ENCODE data around the genes ERCC5 and ABHD13.

DNA sequence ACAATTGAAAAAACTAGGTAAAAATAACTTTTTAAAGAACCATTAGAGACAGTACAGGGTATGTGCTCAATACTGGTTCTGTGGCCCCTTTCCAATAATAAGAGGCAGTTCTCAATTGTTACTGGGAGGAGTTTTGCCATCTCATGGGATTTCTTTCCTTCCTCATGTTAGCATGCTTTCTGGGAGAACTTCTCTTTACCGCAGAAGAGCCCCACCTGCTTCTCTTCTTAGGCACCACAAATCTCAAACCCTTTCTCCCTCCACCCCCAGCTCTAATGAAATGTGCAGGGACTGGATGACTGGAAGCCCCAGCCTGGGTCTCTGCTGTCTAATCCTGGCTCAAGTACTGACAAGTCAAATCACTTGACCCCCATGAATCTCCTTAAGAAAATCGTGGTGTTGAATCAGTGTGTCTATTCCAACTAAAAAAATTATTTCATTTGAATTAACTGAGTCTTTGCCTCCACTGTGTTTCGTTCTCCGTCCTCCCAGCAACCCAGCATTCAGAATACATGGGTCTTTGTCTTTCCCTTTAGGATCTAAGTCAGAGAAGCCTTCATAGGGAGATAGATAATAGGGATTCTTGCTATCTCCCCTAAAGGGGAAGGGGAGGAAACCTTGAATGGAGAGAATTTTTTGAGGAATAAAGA is 14.5 kb downstream of the METTL21C start:
- RRBS: no CpG with 5 or more reads among the region's 4 CpGs

GRCh38 chr13:102770227-102771063 is 3.1 kb downstream of the TEX30 start:
- RRBS: no CpG with 5 or more reads among the region's 3 CpGs

- RRBS: 1% methylated on average over 13 of the region's 74 CpGs
Measured at GRCh38 chr13:102845536-102846646, at the start of gene ERCC5. Gene ERCC5, plus strand, starts transcription at chr13:102846032.

- RRBS: no CpG with 5 or more reads among the region's 9 CpGs
Measured at GRCh38 chr13:103523741-103524258, 457.6 kb upstream of the SLC10A2 start.

DNA sequence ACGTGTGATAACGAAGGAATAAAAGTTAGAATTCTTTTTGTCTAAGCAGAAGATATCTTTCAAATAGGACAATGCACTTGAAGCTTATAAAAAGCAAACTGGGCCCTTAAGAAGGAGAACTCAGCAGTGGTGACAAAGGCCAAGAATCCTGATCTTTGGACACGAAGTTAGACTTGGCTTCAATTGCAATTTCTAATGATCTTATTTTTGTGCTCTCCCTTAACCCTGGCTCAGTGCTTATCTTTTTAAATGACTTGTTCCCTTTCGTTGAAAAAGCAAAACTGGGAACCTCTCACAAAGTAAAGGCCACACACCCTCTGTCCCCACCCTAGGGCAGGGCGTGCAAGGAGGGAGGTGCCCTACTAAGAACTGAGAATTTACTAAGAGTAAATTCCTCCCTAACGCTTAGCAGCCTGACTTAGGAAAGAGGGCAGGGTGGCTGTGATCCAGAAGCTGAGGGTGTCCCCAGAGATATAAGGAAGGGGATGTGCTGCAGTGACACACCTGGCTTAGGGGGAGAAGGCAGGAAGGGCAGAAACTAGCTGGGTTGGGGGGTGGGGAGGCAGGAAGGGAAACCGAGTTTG is 435.3 kb downstream of the EFNB2 start:
- RRBS: no CpG with 5 or more reads among the region's 7 CpGs

DNA sequence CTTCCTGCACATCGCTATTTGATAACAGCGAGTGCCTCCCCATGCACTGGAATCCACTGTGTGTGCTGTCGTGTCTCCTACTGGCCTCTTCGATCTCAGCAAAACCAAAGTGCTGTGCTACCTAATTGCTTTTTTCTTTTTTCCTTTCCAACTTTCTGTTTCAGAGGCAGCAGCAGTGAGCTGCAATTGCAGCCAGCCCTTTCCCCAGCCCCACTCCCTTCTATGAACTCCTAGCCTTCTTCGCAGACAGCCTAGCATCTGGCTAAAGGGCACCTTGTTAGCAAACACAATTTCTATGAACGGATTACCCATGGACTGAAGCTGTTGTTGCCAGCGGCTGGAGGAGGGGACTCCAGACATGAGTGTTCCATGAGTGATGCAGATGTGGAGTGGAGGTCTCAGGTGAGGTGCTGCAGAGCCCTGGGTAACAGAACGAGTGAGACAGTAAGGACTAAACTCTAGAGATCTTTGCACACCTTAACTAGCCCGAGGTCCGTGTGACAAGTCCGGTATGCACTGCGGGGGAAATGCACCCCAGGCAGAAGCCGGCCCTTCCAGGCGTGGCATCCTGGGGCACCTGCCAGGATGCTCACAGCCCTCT is 43.3 kb downstream of the EFNB2 start:
- RRBS: no CpG with 5 or more reads among the region's 14 CpGs

GRCh38 chr13:106514723-106515731 is 20.4 kb downstream of the EFNB2 start:
- RRBS: no CpG with 5 or more reads among the region's 17 CpGs

- RRBS: no CpG with 5 or more reads among the region's 4 CpGs
Measured at GRCh38 chr13:106569461-106570231, 1.7 kb upstream of the ARGLU1 start.

- RRBS: no CpG with 5 or more reads among the region's 15 CpGs
Measured at GRCh38 chr13:106796301-106796990, 228.5 kb upstream of the ARGLU1 start.

GRCh38 chr13:106917447-106918351 is 349.8 kb upstream of the ARGLU1 start:
- RRBS: 6% methylated on average over 33 of the region's 87 CpGs

DNA sequence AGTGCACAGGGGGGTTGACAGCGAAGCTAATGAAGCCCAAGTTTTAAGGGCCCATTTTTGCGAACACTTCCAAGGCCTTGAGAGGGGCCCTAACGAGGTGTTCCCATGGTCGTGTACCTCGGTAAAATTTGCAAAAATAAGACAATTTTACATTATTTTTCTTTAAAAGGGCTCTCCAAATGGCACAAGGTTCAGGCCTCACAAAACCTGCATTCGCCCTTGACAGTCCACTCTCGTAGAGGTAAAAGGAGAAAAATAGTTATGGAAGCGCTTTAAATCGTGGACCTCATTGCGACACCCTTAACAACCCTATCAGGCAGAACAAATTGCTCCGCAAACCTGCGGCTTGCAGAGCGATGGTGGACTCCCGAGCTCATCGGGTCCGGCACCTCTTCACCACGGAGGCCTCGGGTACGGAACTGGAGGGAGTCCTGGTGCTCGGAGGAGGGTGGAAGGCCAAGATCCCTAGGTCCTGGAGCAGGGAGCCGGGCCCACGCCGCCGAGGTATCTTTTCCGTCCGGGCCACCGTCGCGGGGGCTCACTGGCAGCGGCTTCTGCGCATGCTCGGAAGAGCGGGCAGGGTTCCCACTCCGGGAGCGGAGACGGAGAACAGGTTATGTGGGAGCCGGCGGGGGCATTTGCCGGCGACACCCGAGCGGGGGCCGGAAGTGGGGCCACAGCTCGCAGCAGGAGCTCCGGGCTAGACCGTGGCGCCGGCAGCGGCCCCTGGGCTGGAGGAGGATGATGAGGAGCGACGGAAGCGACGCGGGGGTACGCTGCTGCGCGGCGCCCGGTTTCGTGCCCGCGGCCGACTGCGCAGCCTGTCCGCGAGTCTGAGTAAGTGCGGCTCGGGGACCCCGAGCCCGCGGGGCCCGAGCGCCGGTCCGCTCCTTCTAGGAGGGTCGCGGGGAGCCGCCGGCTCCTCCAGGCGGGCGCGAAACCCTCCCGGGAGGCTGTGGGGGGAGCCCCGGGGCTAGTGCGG is at the start of gene ABHD13:
ABHD13 (plus strand) TSS at position 570 of the 982 bp plus-strand sequence.
- RRBS: 1% methylated on average over 38 of the region's 85 CpGs

DNA sequence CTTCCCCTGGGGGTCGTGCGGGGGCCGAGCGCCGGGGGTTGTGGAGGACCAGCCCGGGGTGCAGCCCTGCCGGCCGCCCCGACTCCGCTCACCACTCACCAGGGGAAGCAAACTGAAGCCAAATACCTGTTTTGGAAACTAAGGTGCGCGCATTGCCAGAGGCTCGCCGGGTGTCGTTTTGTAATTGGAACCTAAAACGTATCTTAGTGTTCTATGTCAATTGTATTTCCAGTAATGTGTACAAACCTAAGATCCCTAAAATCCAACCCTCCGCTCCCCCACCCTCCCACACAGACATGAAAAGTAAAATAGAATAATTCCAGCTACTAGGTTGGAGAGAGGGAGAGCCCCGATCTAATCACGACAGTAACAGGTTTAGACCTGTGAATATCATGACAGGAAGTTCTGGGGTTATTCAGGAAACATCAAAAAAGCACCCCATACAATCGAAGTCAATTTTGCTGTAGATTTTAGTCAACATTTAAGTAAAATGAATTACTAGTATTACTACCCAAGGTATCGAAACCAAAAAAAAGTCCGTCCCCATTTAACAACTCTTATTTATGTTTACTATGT is 701 bp downstream of the ABHD13 start:
- RRBS: 1% methylated on average over 13 of the region's 22 CpGs

DNA sequence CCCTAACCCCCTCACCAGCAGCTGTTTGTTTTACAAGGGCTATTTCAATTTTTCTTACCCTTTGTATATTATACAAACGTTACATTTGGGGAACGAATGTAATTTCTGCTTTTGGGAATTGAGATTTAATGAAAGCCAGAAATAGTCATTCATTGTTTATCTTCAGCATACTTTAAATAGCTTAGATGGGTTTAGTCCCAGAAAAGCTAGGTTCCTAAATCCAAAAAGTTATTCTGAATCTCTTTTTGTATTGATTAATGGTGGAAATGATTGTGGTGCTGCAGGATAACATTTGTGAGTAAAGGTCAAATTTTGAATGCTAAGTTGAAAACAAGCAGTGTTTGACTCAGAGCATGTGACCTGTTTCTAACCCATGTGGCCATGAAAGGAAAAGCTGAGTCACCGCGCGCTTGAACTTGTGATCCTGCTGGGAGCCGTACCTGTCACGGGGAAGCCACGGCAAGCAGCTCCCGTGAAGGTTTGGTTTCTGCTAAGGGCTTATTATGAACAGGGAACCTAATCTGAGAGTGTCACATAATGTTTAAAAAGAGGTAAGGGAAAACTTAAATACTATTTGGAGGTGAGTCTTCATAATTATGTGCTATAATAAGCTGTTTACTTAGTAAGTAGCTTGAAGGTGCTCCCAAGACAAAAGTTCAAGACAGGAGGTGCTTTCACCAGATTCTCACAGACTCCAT is 286.2 kb downstream of the MYO16 start:
- RRBS: no CpG with 5 or more reads among the region's 9 CpGs

GRCh38 chr13:109318470-109318749 is 468.0 kb downstream of the IRS2 start:
- RRBS: no CpG with 5 or more reads among the region's 5 CpGs

GRCh38 chr13:109331894-109332961 is 454.2 kb downstream of the IRS2 start:
- RRBS: 96% methylated on average over 4 of the region's 27 CpGs

- RRBS: no CpG with 5 or more reads among the region's 6 CpGs
Measured at GRCh38 chr13:109587001-109587475, 199.3 kb downstream of the IRS2 start.

DNA sequence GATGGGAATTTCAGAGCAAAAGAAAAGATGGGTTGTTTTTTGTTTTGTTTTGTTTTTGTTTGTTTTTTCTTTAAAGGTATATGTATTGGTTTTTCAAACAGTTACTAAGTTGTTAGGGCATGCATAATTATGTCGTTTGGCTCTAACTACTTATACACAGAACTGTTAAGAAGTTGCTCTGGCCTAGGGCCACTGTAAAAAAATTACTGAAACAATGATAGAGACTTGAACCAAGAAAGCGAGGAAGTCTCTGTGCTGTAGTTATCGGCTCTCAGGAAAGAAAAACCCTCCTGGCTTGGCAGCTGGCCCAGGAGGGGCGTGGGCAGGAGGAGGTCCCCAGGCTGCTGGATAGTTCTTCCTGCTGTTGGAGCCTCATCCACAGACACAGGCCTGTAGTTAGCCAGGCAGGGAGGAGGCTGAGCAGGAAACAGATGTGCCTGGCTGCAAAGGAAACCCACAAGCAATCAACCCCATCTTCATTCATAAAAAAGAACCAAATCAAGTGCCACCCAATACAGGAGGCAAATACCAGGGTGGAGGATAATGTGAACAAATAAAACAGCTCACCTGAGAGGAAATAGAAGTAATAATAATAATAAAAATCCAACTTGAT is 86.3 kb downstream of the IRS2 start:
- RRBS: no CpG with 5 or more reads among the region's 4 CpGs

- RRBS: no CpG with 5 or more reads among the region's 6 CpGs
Measured at GRCh38 chr13:109720680-109721435, 65.5 kb downstream of the IRS2 start.

- RRBS: no CpG with 5 or more reads among the region's 20 CpGs
Measured at GRCh38 chr13:109755147-109756107, 31.0 kb downstream of the IRS2 start.

- RRBS: 70% methylated on average over 31 of the region's 78 CpGs
Measured at GRCh38 chr13:109783883-109784611, 2.3 kb downstream of the IRS2 start.

All from Ishikawa (cell line).